ENCODE measurements around the gene PLCB4.

DNA sequence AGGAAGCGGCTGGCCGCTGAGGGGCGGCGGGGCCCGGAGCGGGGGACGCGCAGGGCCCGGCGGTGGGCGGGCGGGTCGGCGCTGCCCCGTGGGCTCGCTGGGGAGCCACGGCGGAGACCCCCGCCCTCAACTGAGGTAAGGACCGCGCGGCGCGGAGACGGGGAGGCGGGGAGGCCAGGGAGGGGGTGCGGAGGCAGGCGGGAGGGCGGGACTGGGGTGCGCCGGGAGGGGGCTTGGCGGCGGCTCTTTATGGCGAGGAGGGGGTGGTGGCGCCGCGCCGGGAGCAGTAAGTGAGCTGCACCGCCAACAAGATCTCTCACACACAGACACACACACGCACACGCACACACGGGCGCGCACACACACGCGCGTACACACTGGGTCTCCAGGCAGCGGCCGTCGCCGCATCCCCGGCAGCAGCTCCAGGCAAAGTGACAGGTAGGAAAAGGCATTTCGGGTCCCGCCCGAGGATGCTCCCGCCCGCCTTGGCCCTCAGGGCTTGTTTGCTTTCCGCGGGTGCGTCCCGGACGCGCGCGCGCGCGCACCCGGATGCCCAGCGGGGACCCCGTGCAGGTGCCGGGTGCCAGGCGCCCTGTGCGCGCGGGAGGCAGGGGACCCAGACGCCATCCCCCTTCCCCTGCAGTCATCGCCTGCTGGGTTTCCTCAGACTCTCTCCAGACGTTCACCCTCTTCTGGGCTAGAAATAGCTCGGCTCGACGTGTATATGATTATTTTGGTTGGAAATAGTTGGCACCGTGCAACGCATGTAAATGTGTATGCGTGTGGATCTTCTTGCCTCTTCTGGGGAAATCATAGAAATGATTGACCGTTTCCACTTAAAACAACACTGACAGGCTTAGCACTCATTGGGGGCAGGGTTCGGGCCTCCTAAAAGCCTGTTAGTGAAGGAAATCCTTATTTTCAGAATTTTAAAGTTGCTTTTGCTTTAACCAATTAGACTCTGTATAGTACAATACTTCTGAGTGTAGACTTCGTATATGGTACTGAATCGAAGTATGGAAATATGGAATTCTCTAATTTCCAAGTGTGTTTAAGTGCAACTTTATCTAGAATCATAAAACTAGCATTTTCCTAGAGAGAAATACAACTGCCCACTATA, at the start of gene PLCB4:
TSS of gene PLCB4 (plus strand) at position 319 of the 1,120 bp plus-strand sequence.
- RRBS: 1% methylated on average over 13 of the region's 89 CpGs
CAGE:
- cytosol, long polyA plus RNA: no peak
- long polyA plus RNA: no peak
- nucleus, long polyA plus RNA: start-site peak on the plus strand centred at position 283 of the sequence, 32 bp wide, 22 reads

DNA sequence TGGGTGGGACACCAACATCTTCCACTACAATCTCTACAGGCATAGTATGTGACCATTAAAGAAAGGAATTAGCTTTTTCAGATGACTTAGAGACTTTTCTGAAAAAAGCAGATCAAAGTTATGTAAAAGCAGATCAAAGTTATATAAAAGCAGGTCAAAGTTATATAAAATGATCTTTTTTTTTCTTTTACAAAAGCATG, 36.4 kb downstream of the MKKS start:
CAGE:
- cytosol, long polyA plus RNA: no peak
- long polyA plus RNA: no peak
- nucleus, long polyA plus RNA: no peak

DNA sequence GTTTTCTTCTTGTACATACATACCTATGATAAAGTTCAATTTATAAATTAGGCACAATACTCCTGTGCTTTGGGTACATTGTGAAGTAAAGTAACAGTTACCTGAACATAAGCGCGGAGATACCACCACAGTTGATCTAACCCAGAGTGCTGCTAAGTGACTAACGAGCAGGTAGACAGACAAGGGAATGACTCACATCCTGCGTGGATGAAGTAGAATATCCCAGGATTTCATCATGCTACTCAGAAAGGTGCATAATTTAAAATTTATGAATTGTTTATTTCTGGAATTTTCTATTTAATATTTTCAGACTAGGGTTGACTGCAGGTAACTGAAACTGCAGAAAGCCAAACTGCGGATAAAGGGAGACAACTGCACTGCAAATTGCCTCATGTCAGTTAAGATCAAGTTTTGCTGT, 14.4 kb downstream of the MKKS start:
- RRBS: no CpG with 5 or more reads among the region's 5 CpGs
CAGE:
- cytosol, long polyA plus RNA: no peak
- long polyA plus RNA: no peak
- nucleus, long polyA plus RNA: no peak

- RRBS: no CpG with 5 or more reads among the region's 4 CpGs
CAGE:
- cytosol, long polyA plus RNA: no peak
- long polyA plus RNA: no peak
- nucleus, long polyA plus RNA: no peak
Observed at GRCh38 chr20:10521103-10521659, 86.1 kb downstream of the SLX4IP start.

- RRBS: no CpG with 5 or more reads among the region's 6 CpGs
CAGE:
- cytosol, long polyA plus RNA: no peak
- long polyA plus RNA: no peak
- nucleus, long polyA plus RNA: no peak
Observed at GRCh38 chr20:10619285-10620091, 54.3 kb downstream of the JAG1 start.

- RRBS: no CpG with 5 or more reads among the region's 33 CpGs
CAGE:
- cytosol, long polyA plus RNA: no peak
- long polyA plus RNA: no peak
- nucleus, long polyA plus RNA: no peak
Observed at GRCh38 chr20:10638822-10640166, 34.5 kb downstream of the JAG1 start.

- RRBS: no CpG with 5 or more reads among the region's 6 CpGs
CAGE:
- cytosol, long polyA plus RNA: no peak
- long polyA plus RNA: no peak
- nucleus, long polyA plus RNA: no peak
Observed at GRCh38 chr20:10767096-10767326, 93.2 kb upstream of the JAG1 start.

DNA sequence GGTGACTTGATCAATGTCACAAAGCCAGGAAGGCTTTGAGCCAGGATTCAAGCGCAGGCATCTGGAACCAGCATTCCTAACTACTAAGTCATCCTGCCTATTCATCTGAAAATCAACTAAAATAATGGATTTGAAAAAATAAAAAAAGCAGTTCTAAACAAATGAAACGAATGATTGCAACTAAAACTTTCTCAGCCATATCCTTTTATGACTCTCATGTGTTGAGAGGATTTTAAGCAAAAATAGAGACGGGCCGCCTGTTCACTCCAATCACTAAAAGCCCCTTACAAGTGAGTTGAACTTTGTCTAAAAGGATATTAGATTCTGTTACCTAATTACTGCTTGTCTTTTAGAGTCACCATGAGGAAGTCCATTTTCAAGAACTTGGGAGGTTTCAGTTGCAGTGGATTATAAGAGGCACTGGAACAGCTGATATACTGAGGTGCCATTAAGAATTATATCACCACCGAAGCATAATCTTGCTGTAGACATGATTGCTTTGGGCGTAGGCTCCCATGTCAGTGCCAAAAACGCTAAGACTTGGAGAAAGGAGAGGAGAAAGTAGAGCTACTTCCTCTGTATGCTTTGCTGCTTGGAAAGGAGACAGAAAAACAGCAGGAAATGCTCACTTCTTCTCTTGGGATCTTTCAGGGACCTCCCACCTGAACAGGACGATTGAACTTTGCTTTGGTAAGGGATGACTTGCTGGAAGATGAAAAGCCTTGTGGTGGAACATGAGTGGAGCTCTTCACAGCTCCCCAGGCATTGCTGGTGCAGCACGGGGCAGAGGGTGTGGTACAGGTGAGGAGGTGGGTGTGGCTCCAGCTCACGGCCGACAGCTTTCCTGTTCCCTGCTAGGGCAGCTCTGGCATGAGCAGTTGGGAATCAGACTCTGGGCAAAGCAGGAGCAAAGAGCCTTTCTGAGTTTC, 190.2 kb upstream of the JAG1 start:
- RRBS: no CpG with 5 or more reads among the region's 11 CpGs
CAGE:
- cytosol, long polyA plus RNA: no peak
- long polyA plus RNA: no peak
- nucleus, long polyA plus RNA: no peak

DNA sequence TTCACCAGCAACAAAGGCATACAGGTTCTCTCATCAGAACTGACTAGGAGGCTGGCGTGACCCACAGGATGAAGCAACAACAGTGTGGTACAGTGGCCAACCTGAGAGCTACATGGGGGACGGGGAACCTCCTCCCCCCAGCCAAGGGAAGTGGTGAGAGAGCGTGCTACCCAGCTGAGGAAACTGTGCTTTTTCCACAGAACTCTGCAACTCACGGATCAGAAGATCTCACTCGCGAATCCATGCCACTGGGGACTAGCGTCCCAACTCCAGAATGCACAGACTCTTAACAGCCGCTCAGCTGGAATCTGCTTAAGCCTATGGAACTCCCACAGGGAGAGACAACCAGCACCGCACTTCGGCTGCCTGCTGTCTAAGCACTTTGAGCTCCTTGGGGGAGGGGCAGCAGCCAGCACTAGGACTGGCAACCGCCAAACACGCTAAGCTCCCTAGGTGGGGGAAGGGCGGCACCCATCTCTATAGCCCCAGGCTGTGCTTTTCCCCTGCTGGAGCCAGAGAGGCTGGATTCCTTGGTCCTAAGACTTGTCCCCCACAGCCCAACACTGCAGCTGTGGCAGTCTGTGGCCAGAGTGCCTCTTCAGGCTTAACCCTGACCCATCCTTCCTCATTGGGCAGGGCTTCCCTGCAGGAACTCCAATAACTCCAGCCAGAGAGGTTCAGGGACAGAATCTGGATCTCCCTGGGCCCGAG, 538.2 kb upstream of the BTBD3 start:
- RRBS: no CpG with 5 or more reads among the region's 14 CpGs
CAGE:
- cytosol, long polyA plus RNA: no peak
- long polyA plus RNA: no peak
- nucleus, long polyA plus RNA: no peak

DNA sequence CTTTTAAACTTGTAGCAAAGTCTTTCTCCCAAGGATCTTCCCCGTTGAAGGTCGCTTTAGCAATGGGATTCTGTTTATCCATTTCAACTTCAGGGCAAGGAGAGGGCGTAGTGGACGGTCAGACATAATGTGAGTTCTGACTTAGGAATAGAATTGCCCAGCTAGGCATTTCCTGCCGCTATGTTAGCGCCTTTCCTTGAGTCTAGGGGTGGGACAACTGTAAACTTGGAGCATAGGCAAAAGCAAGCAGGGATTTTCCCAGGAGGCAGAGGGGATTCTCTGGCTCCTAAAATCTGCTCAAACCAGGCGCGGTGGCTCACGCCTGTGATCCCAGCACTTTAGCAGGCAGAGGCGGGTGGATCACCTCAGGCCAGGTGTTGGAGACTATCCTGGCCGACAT, 1.5 kb downstream of the ISM1 start:
- RRBS: no CpG with 5 or more reads among the region's 11 CpGs
CAGE:
- cytosol, long polyA plus RNA: no peak
- long polyA plus RNA: no peak
- nucleus, long polyA plus RNA: no peak

GRCh38 chr20:13342310-13343134, 121.4 kb downstream of the ISM1 start:
- RRBS: no CpG with 5 or more reads among the region's 13 CpGs
CAGE:
- cytosol, long polyA plus RNA: no peak
- long polyA plus RNA: no peak
- nucleus, long polyA plus RNA: no peak

- RRBS: no CpG with 5 or more reads among the region's 4 CpGs
CAGE:
- cytosol, long polyA plus RNA: no peak
- long polyA plus RNA: no peak
- nucleus, long polyA plus RNA: no peak
Observed at GRCh38 chr20:13424213-13424739, 203.2 kb downstream of the ISM1 start.

DNA sequence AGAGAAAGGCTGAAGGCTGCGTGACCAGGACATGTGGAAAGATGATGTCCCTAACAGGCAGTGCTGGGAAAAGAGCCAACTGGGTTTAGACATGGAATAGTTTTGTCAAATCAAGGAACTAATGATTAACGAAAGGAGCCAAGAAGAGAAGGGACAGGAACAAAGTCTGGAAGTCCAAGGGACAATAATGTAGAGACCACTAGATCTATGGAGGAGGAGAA, 185.9 kb downstream of the TASP1 start:
- RRBS: no CpG with 5 or more reads among the region's 2 CpGs
CAGE:
- cytosol, long polyA plus RNA: no peak
- long polyA plus RNA: no peak
- nucleus, long polyA plus RNA: no peak

DNA sequence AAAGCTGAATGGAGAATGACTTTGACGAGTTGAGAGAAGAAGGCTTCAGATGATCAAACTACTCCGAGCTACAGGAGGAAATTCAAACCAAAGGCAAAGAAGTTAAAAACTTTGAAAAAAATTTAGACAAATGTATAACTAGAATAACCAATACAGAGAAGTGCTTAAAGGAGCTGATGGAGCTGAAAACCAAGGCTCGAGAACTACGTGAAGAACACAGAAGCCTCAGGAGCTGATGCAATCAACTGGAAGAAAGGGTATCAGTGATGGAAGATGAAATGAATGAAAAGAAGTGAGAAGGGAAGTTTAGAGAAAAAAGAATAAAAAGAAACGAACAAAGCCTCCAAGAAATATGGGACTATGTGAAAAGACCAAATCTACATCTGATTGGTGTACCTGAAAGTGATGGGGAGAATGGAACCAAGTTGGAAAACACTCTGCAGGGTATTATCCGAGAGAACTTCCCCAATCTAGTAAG, 65.7 kb downstream of the FLRT3 start:
- RRBS: no CpG with 5 or more reads among the region's 6 CpGs
CAGE:
- cytosol, long polyA plus RNA: no peak
- long polyA plus RNA: no peak
- nucleus, long polyA plus RNA: no peak

DNA sequence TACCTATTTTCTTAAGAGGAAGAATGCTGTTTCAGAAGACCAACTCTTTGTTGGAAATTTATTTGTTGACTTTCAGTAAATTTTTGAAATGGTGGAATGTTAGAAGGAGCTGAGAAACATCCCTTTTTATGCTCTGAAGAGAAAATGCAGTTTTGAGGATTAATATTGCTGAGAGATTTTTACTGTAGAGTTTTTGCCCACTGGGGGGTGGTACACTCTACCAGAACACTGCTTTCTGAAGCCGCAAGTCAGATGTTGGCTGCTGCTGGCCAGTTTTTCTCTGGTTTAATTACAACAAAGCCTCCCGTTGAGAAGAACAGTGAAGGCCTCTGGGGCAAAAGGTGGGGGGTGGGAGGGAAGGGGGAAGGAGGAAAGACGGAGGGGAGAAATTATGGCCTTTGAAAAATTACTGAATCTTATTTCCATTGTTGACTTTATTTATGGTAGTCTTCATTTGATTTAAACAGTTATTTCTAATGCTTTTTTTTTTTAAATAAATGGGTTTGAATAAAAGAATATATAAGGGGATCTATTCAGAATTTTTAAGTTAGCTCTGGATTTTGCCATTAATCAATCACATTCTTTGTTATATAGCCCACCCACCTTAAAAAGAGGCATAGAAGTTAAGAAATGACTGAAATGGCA, 3.0 kb downstream of the FLRT3 start:
- RRBS: no CpG with 5 or more reads among the region's 3 CpGs
CAGE:
- cytosol, long polyA plus RNA: no peak
- long polyA plus RNA: no peak
- nucleus, long polyA plus RNA: no peak

DNA sequence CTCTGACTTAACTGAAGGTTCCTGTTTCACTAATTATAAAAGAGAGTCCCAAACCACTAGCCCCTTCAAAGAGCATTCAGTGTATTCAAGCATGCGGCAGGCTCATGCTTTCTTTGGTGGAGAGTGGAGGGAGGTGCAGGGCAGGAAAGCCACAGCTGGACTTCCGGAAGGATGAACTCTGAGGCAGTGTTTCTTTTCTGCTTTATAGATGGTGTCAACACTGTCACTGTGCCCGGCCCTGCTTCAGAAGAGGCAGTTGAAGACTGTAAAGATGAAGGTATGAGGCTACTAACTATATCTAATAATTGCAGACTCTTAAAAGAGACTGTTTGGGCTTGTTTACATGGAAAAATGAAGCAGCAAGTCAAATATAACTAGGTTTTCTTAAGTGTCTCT, 636.0 kb downstream of the KIF16B start:
- RRBS: no CpG with 5 or more reads among the region's 3 CpGs
CAGE:
- cytosol, long polyA plus RNA: no peak
- long polyA plus RNA: no peak
- nucleus, long polyA plus RNA: no peak

- RRBS: no CpG with 5 or more reads among the region's 5 CpGs
CAGE:
- cytosol, long polyA plus RNA: no peak
- long polyA plus RNA: no peak
- nucleus, long polyA plus RNA: no peak
Observed at GRCh38 chr20:15976275-15976699, 597.0 kb downstream of the KIF16B start.

DNA sequence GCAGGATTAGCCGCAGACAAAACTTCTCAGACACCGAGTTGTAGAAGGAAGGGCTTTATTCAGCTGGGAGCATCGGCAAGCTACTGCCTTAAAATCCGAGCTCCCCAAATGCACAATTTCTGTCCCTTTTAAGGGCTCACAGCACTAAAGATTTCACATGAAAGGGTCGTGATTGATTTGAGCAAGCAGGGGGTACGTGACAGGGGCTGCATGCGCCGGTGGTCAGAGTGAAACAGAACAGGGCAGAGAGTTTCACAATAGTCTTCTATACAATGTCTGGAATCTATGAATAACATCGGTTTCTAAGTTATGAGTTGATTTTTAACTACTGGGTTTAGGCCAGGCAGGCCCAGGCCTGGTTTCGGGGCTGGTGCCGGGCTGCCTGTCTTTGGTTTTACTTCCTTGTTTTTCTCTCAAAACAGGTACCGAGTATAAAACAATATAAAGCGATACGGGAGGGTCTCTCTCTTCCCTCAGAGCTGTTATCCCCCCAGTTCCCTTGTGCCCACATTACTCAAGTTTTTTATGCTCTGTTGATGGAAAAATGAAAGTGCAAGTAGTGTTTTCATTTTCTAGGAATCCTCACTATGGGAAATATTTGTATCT, 587.4 kb downstream of the KIF16B start:
- RRBS: no CpG with 5 or more reads among the region's 14 CpGs
CAGE:
- cytosol, long polyA plus RNA: no peak
- long polyA plus RNA: no peak
- nucleus, long polyA plus RNA: no peak

DNA sequence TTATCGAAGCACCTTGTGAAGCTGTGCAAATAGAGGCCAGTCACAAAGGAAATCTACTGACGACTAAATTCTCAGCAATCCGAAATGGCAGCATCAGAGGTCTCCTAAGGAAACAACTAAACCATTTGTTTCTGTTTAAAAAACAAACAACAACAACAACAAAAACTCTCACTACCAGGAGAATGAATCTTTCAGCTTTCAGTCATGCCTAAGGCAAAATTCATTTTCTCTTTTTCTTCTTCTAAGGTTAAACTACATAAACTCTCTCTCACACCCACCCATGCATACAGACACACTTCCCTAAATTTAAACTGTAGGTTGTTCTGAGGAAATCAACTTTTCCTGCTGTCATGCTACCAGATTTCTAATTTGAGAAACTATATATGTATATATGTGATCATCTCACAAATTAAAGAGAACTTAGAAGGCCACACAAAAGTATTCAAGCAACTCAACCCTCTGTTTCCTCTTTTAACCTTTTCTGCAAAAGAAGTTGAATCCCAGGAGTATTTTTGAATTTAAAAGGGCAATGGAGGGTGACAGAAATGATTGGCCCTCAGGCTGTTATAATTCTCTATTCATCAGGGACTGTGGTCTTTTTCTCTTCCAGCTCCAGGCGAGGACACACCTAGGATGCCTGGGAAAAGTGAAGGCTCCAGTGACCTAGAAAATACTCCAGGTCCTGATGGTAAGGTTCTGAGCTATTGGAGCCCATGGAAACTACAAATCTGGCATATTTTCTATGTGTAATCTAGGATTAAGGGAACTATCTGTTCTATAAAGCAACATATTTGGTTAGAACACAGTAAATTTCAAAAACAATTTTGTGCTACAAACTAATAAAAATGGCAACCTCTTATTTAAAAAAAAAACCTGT, 532.4 kb downstream of the KIF16B start:
- RRBS: no CpG with 5 or more reads among the region's 4 CpGs
CAGE:
- cytosol, long polyA plus RNA: no peak
- long polyA plus RNA: no peak
- nucleus, long polyA plus RNA: no peak

- RRBS: no CpG with 5 or more reads among the region's 9 CpGs
CAGE:
- cytosol, long polyA plus RNA: no peak
- long polyA plus RNA: no peak
- nucleus, long polyA plus RNA: no peak
Observed at GRCh38 chr20:16283785-16284546, 289.3 kb downstream of the KIF16B start.